Neuron (in vitro differentiated cells): Measurements from ENCODE around the gene HCAR3.

GRCh38 chr12:122511946-122512308 is 11.2 kb upstream of the ZCCHC8 start:
- PRO-cap: no peak

GRCh38 chr12:122716230-122717080 is at the start of gene HCAR3:
Gene HCAR3, minus strand, starts transcription at chr12:122716811.
- PRO-cap: no peak

- PRO-cap: no peak
These were observed 815 bp upstream of the CCDC62 start for GRCh38 chr12:122773539-122773975.

GRCh38 chr12:122855774-122857011 is 20.9 kb downstream of the HIP1R start:
- PRO-cap: no peak

- PRO-cap: no peak
These were observed 20.5 kb downstream of the VPS37B start for GRCh38 chr12:122875072-122876113.

- PRO-cap: no peak
These were observed 8.5 kb downstream of the VPS37B start for GRCh38 chr12:122887302-122887967.

DNA sequence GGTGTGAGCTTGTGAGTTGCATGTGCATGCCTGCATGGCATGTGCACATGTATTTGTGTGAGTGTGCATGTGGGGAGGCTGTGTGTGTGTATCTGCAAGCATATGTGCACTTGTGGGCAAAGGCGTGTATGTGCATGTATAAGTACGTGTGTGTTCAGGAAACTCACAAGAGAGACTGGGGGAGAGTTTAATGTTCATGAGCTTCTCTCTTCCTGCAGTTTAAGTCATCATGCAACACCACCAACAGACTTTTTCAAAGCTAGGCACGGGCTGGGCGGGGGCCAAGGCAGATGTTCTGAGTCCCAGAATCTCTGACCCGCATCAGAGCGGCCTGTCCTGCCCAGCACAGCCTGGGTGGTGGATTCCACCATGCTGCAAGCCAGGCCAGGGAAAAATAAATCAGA is 75.8 kb downstream of the PITPNM2 start:
- PRO-cap: no peak

DNA sequence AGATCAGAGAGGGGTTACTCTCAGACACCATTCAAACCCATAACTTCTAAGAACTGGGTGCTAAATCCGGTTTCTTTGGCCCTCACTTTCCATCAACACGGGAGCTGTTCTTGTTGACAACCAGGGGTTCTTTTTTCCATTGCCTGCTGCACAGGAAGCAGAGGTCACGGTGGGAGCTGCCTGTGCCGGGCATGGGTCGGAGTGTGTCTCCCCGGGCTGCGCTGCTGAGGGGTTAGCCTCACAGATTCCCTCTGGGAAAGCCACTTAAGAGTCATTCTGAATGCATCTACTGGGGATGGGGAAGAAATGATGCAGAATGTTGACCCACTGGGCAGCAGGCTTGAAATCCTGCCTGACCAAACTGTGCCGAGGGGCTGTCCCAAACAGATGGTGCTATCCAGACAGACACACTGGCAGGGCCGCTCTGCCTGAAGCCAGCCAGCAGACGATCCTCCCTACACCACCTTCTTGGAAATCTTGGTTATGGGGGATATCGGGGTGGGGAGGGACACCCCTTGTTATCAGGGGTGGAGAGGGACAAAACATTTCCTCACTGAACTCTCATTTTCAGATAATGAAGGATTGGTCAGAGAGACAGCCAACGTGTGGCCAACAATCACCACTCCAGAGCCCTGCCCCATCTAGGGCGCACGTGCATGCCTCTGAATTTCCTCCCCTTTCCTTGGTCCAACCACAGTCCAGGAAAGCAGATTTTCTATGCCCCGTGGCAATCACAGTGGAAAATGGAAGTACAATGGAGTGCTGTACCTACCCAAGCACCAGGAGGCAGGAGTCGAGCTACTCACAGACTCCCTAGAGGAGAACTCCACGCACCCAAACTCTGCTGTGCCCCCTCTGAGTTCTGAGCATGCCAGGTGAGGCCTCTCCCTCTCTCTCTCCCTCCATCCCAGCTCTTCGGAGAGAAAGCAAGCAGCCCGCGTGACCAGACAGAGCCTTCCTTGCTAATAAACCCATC is 73.8 kb downstream of the PITPNM2 start:
- PRO-cap: bidirectional peak, plus-strand start at position 408 of the sequence, minus-strand start at position 205 of the sequence

DNA sequence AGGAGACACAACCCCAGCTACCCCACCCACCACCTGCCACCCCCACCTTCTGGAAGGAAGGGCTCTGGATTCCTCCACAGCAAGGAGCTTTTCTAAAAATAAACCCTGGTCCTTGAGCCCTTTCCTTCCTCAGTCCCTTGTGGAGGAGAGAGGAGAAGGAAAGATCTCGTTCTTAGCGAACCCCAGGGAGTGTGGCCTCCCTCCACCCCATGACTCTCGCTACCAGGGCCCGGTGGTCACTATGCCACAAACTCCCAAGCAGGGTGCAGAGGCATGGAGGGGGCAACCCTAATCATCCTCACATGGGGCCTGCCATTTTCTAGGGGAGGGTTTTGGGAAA is 43.5 kb downstream of the PITPNM2 start:
- PRO-cap: no peak

- PRO-cap: bidirectional peak, plus-strand start at chr12:123268342, minus-strand start at chr12:123268223
These were observed 3.7 kb downstream of the CDK2AP1 start for GRCh38 chr12:123267809-123268459.

- PRO-cap: no peak
These were observed 789 bp downstream of the SBNO1 start for GRCh38 chr12:123363507-123364608.

DNA sequence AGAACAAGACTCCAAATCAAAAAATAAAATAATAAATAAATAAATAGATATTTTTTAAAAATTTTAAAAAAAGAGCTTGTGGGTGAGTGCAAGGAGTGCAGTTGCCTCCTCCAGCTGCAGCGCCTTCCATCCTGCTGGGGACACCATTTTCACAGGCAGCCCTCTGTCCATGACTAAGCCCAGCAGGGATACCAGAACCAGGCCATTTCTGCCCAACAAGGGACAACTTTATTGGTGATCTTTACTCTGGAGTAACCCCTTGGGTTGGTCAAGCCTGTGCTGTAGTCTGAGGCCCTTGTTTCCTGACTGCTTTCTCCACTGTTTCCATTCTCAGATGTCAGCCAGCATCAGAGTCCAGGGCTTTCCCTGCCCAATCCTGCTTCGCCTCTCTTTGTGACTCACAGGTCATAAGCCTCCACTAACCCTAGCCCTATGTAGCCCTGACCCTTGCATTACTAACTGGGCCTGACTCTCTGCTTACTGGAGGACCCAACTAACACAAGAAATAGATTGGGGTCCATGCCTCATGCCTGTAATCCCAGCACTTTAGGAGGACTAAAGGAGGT is 8.8 kb upstream of the SNRNP35 start:
- PRO-cap: no peak

GRCh38 chr12:123465648-123466508 is 7.9 kb downstream of the SNRNP35 start:
- PRO-cap: no peak

GRCh38 chr12:123479960-123480273 is 22.0 kb downstream of the SNRNP35 start:
- PRO-cap: no peak

DNA sequence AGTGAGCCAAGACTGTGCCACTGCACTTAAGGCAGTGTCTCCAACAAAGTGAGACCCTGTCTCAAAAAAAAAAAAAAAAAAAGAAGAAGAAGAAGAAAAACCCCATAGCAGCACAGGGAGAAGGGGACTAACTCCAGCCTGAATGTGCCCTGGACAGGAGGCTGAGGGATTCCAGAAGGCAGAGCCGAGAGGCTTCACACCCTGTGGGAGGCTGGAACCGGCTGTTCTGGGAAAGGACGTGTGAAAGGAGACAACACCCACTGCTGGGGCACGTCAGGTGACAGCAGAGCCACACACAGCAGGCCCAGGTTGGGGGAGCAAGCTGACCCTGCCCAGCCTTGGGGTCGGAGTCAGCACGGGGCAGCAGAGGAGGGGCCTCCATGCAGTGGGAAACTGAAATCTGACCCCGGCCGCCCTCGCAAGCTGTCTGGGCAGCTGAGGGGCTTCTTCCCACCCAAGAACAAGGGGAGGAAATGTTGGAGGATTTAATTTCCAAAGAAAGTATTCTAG is 30.5 kb downstream of the SNRNP35 start:
- PRO-cap: no peak

GRCh38 chr12:123733206-123734200 is 21.4 kb downstream of the ATP6V0A2 start:
- PRO-cap: no peak

GRCh38 chr12:123742997-123743436 is 19.1 kb upstream of the DNAH10 start:
- PRO-cap: no peak

- PRO-cap: no peak
These were observed 11.2 kb upstream of the DNAH10 start for GRCh38 chr12:123750901-123751370.

DNA sequence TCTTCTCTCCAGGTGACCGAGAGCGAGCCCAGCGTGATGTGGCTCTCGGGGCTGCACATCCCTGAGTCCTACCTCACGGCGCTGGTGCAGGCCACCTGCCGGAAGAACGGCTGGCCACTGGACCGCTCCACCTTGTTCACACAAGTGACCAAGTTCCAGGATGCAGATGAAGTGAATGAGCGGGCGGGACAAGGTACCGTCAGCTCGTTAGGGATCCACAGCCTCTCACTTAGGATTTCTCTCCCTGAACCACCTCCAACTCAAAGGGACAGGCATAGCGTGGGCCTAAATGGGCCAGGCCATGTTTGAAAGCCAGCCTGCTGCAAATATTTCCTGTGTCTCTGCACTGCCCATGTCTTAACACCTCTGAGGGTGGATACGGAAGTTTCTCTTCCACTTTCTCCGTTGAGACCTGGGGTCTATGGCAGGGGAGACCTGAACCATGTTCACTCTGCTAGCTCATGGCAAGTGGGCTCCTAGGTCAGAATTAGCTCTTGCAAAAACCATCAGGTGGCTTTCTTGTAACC is 39.2 kb downstream of the CCDC92 start:
- PRO-cap: no peak

DNA sequence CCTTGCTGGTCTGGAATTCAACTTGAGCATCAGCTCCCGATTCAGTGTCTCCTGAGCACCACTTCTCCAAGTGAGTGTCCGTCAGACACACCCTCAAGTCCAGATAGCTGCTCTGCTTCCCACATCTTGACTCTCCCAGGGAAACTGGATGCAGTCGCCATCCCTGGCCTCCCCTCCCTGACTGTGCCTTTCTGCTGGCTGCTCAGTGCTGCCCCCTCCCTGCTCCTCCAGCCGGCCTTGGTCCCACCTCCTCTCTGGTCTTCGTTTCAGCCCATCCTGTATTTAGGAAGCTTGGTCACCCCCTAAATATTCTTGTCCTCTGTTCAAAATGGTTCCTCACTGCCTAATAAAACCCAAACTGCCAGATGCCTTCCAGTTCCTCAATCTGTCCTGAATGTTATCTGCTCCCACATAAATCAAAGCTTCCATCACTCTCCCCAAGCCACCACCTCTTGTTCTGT is 33.9 kb downstream of the CCDC92 start:
- PRO-cap: no peak